ENCODE data around the gene PHIP.

DNA sequence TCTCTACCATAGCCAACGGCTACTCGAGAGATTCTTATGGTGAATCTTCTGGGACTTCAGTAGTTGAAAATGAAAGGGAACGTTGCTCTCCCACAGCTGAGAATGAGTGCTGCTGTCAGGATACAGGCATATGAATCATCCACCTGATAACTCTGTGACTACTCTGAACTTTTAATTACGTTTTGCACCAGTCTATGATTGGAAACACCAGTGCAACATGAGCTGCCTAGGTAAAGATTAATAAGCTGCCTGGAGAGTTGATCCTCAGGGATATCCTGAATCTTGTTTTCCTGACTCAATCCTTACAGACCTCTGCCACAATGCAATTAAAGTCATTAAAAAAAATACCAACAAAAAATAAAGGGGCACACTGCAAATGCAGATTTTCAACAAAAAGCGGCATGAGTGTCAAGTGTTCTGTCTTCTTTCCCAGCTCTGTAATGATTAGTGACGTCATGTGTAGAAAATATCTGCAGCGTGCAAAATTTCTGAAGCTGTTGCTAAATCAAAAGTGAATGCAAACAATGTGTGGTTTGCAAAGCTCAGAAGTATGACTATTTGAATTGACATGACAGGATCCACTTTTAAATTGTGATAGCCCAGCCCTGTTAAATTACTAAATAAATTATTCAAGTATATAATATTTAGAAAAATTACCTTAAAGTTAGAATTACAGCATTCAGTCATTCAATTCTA lies 432.2 kb downstream of the HTR1B start:
- PRO-cap: no peak

DNA sequence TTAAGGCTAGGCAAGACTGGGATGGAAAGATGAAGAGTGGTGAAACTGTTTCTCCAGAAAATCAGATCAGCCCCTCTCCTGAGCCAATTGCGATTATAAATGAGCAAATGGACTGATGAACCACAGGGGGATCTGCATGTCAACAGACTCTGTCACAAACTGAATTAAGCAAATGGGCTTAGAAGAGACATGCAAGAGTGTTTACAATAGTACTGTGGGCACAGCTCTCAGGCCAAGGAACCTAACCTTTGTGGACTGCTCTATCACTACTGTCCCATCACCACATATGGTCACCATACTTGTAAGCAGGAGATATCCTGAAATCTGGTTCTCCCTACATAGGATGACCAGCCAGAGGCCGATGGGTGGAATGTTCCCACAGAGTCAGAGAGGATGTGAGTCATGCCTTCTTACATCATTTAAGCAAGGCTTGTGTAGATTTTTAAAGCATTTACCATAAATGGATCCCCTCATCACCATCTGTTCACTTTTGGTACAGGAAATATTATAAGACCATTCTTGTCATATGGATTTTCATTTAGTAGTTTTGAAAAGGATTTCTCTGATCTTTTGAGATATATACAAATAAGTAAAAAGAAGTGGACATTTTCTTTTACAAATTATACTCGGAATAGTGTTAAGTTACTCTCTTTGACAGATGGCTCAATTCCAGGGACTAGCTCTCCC lies 6.8 kb downstream of the HTR1B start:
- PRO-cap: no peak

- PRO-cap: no peak
These were observed 2.0 kb downstream of the HTR1B start for GRCh38 chr6:77461326-77461612.

DNA sequence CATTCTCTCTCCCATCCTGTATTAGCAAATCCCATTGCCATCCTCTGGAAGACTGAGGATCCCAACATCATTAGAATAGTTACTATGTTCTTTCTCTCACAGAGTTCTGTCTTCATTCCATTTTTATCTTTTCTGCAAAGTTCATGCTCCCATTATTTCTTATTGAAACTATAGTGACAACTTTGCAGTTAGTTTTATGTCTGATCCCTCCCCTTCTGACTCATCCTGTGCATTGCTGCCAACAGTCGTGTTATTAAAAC lies 261.6 kb upstream of the IRAK1BP1 start:
- PRO-cap: no peak

GRCh38 chr6:78858773-78859096 lies 8.6 kb upstream of the IRAK1BP1 start:
- PRO-cap: no peak

DNA sequence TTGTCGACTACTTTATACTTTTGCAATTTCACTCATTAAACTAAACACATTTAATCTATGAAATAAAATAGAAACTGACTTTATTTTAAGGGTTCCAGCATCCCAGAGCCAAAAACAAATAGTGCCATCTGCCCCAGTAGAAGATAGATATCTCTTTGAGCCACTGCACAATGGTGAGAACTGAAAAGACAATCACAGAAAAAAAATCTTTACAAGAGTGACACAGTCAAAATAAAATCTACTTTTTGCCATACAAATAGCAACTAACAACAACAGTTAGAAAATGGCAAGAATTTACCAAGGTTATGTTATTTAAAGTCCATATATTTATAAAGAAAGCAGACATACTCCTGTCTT lies 52.6 kb downstream of the PHIP start:
- PRO-cap: no peak

- PRO-cap: no peak
These were observed 39.1 kb downstream of the PHIP start for GRCh38 chr6:79038959-79039362.

GRCh38 chr6:79077413-79078406 lies at the start of gene PHIP:
PHIP (minus strand) TSS chr6:79078254.
- PRO-cap: no peak

DNA sequence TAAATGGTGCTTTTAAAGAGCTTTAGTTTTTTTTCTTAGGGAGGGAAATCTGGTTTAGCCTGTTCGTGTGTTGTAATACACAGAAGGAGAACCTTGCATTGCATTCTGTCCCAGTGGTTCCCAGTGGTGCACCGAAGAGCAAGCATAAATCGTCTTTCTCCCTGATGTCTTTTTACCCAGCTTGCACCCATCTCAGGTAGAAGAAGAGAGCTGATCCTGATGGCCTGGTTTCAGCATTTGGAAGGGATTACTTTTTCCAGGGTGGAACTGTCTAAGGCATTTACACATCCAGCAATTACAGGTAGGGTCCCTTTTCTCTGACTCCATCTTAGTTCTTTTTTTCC lies 102.2 kb upstream of the PHIP start:
- PRO-cap: no peak

- PRO-cap: no peak
These were observed 33.3 kb upstream of the LCA5 start for GRCh38 chr6:79570408-79570977.

DNA sequence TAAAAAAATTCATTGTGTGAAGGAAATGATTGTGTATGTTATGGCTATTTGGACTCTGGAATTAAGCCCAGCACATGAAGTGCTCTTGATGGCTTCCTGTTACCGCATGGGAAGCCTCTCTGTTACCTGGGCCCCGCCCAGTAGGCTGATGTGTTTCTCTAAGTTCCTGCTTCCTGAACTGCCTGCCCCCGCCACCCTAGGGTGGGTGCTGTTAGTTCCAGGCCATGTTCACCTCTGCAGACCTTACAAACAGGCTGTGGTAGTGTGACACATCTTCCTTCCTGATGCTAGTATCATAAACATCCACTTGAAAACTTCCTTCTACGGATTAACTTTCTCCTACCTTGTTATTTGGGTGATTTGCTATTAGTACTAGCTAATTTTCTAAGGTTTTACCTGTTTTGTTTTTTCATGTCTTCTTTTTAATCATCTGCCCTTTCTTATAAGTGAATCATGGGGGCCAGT lies 40.5 kb downstream of the SH3BGRL2 start:
- PRO-cap: no peak

- PRO-cap: no peak
These were observed 69.1 kb downstream of the ELOVL4 start for GRCh38 chr6:79878111-79878810.

DNA sequence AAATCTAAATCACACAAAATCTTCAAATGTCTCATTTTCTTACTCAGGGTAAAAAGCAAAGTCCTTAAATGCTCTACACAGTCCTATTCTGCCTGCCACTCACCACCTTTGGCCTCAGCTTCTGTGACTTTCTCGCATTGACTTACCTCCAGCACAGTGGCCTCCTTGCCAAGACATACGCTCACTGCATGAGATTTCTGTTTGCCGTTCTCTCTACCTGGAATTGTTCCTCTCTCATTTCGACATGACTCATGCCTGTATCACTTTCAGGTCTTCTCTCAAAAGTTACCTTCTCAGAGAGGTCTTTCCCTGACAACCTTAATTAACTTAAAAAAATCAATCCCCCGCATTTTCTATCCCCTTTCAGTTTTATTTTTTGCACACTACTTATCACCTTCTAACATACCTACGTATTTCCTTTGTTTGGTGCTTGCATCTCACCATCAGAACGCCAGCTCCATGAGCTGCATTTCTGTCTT lies 24.6 kb downstream of the TENT5A start:
- PRO-cap: no peak

GRCh38 chr6:81751418-81752586 lies 679 bp downstream of the TENT5A start:
- PRO-cap: bidirectional peak, plus-strand start at chr6:81751840, minus-strand start at chr6:81751805; bidirectional peak, plus-strand start at chr6:81752181, minus-strand start at chr6:81752180; unidirectional peak, plus-strand start at chr6:81752181; bidirectional peak, plus-strand start at chr6:81752489, minus-strand start at chr6:81752450

DNA sequence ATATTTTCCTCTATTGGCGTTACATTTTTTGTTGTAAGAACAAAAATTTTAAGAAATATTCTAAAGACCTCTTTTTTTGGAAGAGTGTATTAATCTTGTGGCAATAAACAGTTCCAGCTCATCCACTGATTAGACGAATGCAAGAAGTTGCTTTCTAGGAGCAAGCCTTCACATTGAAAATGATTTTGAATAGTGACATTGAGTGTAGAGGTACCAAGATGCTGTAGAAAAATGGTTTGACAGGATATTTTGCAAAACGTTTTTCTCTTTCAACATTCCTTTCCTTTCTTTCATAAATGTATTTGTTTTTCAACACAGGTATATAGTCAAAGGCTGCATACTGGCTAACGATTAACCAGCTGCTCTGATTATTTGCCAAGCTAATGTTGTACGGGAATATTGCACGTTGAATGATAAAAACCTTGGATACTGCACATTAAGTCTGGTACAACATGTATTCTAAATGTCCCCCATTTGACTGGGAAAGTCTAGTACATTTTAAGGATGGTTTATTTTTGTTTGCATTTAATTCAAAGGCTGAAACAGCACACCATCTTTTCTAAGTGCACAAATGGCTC lies 78.8 kb upstream of the TENT5A start:
- PRO-cap: no peak

- PRO-cap: no peak
These were observed 233.6 kb downstream of the IBTK start for GRCh38 chr6:82013970-82014267.

DNA sequence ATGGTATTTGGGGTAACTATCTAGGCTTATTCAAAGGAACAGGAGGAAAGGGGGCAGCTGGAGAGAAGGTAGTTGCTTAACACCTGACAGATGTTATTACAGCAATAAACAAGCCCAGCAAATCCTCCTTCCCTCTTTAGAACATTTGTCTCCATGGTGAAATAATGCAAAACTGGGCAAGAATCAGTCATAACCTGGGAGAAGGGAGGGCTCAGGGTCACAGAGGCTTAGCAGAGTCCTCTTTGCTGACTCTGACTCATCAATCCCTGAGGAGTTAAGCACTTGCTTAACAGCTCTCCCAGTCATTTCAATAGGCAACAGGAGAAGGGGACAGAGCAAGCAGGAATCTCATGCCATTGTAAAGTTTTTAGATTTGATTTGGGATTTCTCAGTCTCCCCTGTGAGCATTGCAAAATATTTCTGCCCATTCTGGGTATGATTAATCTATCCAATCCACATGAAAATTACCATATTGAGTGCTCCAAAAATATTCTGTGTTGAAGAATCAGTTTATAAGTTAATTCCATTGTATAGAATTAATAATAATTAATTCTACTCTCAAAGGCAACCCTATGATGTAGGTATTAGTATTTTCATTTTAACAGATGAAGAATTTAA lies 230.1 kb downstream of the IBTK start:
- PRO-cap: unidirectional peak, plus-strand start at position 319 of the sequence

- PRO-cap: no peak
These were observed 213.8 kb downstream of the IBTK start for GRCh38 chr6:82033748-82034121.

DNA sequence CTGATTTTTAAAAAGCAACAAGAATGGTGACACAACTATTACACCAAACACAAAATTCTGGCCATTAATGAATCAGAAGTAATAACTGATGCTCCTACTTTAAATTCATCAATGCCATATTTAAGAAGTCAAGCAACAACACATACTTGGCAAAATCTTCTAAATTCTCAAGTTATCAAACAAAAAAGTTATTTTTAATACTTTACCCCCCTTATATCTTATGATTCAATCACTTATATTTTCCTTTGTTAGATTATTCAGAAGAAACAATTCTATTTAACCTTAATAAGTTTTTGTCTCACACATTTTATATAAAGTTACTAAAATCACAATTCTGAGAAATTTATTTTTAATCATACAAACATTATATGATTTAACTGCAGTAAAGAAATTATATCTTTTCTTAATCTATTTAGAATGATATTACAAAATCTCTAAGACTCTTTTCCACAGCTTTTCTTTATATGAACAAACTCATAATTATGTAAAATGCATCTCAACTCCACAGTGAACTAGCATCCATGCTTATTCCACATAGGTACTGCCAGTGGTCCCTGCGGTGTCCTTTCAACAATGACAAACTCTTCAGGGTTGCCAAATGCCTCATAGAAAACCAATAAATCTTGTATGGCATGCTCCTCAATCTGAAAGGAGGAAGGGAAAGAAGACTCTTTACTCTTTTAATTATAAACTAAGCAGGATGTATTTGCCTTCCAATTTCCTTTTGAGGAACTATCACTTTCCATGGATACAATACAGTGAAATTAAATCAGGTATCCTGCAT lies 76.4 kb downstream of the IBTK start:
- PRO-cap: no peak

- PRO-cap: no peak
These were observed 581 bp downstream of the ME1 start for GRCh38 chr6:83430078-83430862.

Measured in aorta (tissue), 1 donor.